Pericardium fibroblast (primary cell): Measurements from ENCODE around the genes TNP2, PRM3 and ENSG00000188897.

DNA sequence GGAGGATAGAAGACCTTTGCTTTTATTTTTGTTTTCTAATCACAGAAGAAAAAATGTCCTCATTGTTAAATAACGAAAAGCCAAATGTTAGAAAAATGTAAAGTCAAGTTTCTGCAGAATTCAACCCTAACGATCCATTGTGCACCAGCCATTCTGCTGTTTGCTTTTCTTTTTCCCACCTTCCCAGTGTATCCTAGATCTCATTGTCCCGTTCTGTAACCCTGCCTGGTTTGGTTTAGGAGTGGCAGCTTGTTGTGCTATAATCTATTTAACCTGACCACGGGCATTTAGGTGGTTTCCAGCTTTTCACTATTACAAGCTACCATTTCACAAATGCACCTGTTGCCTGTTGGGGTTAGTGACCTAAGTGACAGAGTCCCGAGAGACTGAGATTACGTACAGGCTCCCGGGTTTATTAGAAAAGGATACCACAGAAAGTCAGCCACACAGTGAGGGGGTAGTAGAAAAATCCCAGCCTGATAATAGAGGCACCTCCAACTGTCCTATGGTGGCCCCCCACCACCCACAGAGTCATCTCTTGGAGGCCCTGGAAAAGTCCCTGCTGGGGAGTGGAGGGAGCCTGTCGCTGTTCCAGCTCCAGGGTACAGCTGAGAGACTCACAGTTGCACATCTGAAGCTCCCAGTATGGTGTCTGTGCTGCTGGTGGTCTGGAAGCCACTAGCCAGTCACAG is 21.1 kb downstream of the CLEC16A start:
- RAMPAGE, long total RNA: no peak

DNA sequence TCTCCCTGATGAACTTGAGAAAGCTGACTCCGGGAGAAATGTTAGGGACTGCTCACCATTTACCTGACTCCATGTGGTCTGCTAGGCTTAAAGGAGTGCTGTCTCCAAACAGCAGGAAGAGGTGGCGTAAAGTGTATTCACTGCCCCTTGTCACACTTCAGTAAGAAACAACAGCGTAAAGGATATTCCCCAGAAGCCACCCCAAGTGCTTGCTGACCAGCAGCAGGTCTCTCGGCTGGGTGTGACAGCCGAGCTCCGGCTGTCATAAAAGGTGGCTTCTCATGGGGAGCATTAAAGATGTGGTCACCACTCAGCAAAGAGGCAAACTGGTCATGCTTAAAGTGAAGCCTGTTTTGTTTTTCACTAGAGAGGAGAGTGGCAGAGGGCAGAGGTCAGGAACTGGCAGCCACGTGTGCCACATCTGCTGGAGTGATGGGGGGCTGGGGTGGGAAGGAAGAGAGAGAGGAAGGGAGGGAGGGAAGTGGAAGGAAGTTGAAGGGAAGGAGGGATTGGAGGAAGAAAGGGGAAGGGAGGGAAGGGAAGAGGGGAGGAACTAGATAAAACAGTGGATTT is 119.2 kb downstream of the CLEC16A start:
- RAMPAGE, long total RNA: no peak

- RAMPAGE, long total RNA: no peak
These were observed 138.1 kb downstream of the CLEC16A start for GRCh38 chr16:11082397-11082979.

GRCh38 chr16:11161738-11162383 is 94.1 kb downstream of the SOCS1 start:
- RAMPAGE, long total RNA: no peak

DNA sequence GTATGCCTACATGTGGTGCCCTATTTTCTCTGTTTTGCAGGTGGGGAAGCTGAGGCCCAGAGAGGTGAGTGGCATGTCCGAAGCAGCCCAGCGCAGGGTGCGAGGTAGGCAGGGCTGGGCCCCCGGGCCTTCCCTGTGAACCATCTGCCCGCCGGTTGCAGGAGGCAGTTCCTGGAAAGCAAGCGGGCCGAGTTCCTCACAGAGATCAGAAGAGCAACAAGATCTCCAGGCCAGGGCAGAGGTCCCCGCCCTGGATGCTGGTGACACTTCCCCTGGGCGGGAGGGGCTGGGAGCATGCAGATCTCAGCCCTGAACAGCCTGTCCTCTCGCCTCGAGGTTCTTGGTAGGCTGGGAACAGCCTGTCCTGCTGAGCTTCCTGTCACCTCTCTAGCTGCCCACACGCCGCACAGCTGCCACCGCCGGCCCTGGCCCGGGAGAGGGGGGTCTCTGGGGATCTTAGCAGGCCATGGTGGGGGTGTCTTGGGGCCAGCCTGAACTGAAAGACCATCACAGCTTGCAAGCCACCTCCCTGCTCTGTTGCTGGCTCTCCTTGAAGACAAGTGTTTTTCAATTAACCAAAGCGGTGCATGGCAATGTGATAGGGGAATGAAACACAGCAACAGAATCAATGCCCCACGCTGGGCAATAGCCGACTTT is 31.8 kb downstream of the SOCS1 start:
- RAMPAGE, long total RNA: no peak

GRCh38 chr16:11234623-11235213 is 21.3 kb downstream of the SOCS1 start:
- RAMPAGE, long total RNA: no peak

- RAMPAGE, long total RNA: no peak
These were observed at the start of gene TNP2 for GRCh38 chr16:11269044-11269490. TNP2 (minus strand) TSS chr16:11269325.

GRCh38 chr16:11273562-11274123 is at the start of gene PRM3:
PRM3 (minus strand) TSS chr16:11273629.
- RAMPAGE, long total RNA: no peak

DNA sequence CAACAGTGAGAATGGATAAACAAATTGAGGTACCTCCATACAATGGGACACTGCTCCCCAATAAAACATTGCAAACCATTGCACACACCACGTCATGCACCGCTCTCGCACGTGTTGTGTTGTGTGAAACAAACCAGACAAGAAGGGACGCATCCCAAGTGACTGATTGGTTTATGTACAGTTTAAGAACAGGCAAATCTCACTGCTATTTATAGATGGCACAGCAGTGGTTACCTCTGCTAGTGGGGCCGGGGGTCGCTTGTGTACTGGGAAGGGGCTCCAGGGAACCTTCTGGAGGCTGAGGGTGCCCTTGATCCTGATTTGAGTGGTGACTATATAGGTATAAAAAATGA is 16.0 kb upstream of the PRM1 start:
- RAMPAGE, long total RNA: no peak

- RAMPAGE, long total RNA: no peak
These were observed 16.1 kb upstream of the RMI2 start for GRCh38 chr16:11329015-11329681.

DNA sequence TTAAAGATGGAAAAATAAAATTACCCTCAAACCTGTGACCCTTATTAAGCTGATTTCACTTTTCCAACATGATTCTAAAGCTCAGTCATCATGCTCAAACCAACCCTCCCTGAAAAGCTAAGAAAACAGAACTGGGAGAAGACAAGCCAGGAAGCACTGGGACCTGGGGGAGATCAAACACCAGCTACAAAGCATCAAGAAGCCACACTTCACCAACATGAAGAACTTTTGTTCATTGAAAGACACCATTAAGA is 29.2 kb downstream of the ENSG00000188897 start:
- RAMPAGE, long total RNA: no peak

DNA sequence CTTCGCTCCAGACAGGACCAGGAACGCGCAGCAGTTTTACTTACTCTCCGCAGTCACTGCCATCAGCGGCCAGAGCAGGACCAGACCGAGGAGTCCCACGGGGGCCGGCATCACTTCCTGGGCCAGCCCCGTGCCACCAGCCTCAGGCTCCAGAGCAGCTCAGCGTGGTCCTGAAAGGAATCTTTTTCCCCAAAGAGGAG is at the start of gene ENSG00000188897:
ENSG00000188897 (minus strand) TSS at position 183 of the 200 bp plus-strand sequence.
- RAMPAGE, long total RNA: no peak

DNA sequence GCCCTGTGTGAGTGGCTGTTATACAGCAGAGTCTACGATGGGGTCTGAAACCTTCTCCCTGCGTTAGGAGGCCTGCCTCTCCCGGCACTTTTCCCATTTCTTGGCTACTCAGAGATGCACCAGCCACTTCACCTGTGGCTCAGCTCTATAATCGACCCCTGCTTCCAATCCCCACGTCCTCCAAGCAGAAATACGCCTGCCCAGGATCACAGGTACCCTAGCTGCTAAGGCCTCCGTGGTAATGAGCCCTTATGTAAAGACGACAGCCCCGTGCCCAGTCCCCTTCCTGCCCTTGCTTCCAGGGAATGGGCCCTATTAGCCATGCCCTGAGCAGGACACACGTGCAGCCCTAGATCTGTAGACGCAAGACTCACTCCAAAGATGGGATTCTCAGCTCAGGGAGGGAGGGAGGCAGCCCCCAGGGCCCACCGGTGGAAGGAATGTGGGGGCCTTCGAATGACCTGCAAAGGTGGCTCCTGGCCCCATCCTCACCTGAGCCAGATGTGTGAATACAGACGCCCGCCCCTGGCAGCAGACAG is 11.7 kb upstream of the ENSG00000188897 start:
- RAMPAGE, long total RNA: no peak

- RAMPAGE, long total RNA: no peak
These were observed 18.3 kb upstream of the ENSG00000188897 start for GRCh38 chr16:11545333-11545823.

DNA sequence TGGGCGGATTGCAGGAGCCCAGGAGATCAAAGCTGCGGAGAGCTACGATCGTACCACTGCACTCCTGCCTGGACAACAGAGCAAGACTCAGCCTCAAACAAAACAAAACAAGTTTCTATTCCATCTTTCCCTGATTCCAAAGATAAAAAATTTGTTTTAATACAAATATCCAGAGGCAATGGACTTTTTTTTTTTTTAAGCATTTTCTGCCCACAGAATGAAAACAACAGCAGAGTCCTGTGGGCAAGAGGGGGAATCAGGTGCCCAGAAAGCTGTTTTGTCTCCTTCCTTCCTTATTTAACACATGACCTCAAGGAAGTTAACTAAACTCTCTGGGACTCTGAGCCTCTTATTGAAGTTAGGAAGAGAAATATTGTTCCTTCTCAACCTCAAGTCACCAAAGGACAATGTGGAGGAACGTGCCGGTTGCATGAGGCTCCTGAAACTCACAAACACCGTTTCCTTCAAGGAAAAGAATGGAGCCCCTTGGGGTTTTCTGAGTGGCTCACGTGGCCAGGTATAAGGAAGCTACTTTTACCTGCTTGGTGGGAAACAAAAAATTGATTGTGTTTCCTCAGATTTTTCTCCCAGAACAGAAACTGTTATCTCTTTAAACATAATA is 24.8 kb upstream of the ENSG00000188897 start:
- RAMPAGE, long total RNA: no peak

DNA sequence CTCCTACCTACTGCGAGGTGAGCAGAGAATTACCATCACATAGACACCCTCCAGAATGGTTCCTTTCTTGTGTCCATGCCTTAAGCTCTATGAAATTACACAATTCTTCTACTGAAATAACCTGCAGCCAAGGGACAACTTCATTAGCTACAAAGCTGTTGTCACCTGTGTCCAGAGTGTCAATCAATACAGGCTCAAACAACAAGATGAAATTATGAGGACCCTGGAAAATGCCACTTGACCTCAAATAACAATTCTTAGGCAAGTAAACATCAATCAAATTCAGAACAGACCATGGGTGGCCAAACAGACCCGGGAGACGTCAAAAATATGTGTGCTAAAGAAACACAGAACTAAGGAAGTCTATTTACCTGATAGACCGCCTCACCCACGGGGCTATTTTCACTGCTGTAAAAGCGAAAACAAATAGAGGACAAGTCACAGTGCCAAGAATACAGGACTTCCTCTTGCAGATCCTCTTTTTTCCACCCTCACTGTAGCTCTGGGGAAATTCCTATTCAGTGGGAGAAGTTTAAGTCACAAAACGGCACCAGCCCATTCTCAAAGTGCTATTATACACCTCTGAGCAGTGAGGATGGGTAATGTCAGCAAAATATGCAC is 2.8 kb downstream of the LITAF start:
- RAMPAGE, long total RNA: no peak

GRCh38 chr16:11586454-11586705 is 339 bp downstream of the LITAF start:
- RAMPAGE, long total RNA: no peak

DNA sequence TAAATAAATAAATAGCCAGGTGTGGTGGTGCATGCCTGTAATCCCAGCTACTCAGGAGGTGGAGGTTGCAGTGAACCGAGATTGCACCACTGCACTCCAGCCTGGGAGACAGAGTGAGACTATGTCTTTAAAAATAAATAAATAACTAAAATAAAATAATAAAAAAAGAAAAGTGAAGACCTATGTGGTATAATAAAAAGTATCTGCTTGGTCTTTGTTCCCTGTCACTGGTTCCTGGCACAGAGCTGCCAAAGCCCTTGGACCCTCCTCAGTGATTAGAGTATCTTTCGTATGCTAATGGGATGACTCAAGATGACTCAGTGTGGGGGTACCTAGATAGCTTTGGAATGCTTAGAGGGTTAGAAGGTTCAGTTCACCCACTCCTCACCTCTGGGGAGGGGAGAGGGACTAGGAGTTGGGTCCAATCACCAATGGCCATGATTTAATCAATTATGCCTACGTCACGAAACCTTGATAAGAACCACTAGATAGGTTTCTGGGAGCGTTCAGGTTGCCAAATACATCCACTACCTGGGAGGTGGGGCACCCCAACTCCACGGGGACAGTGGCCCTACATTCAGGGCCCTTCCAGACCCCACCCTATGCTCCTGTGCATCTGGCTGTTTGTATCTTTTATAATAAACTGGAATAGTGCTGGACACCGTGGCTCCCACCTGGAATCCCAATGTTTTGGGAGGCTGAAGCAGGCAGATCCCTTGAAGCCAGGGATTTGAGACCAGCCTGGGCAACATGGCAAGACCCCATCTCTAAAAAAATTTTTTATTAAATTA is 29.0 kb upstream of the LITAF start:
- RAMPAGE, long total RNA: no peak

DNA sequence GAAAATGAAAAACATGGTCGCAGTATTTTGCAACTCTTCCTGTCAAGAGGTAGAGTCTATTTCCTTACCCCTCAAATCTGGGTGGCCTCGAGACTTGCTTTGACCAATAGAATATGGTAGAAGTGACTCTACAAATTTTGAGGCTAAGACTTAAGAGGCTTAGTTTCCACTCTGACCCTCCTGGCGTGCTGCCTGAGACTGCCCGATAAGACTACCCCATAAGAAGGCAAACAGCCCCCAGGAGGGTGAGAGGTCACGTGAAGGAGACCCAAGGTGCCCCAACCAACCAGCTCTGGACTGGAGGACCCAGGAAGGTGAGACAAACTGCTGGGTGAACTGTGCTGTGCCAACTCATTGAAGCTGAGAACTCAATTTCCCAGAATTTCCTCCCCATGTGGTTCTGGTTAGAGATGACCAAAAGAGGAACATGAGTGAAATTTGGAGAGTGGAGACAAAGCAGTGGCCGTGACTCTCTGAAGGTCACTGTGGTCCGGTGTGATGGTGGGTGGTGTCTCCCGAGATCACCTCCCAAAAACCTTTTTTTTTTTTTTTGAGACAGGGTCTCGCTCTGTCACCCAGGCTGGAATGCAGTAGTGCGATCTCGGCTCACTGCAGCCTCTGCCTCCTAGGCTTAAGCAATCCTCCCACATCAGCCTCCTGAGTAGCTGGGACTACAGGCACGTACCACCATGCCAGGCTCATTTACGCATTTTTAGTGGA is 38.2 kb upstream of the LITAF start:
- RAMPAGE, long total RNA: no peak

DNA sequence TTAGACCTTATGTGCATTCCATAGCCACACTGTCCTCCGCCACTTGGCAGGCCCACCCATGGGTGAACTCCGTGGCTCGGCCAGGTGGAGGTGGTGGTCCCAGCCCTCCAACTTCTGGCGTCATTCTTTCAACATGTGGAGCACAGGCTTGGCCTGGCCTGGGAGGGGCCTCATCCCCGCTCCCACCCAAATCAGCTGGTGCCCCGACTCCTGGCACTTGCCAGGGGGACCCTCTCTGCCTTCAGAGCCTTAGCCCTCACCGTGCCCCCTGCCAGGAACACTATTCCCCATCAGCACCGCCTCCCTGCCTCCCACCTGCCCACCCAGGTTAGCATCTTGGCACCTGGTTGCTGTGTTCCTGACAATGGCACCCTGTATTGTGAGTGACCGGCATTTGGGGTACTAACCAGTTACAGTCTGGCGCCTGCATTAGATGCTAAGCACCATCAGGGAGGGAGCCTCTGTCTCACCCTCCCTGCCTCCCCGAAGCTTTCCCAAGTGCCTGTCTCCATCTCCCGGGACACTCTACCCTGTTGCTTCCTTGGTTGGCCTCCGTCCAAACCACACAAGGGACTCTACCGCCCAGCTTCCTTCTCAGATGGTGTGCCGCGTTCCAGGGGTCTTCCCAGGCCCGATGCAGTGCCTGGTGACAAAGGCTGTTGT is 6.4 kb downstream of the SNN start:
- RAMPAGE, long total RNA: no peak